Monocyte (primary cell): ENCODE data around the genes ZMAT2 and PCDHGB1.

DNA sequence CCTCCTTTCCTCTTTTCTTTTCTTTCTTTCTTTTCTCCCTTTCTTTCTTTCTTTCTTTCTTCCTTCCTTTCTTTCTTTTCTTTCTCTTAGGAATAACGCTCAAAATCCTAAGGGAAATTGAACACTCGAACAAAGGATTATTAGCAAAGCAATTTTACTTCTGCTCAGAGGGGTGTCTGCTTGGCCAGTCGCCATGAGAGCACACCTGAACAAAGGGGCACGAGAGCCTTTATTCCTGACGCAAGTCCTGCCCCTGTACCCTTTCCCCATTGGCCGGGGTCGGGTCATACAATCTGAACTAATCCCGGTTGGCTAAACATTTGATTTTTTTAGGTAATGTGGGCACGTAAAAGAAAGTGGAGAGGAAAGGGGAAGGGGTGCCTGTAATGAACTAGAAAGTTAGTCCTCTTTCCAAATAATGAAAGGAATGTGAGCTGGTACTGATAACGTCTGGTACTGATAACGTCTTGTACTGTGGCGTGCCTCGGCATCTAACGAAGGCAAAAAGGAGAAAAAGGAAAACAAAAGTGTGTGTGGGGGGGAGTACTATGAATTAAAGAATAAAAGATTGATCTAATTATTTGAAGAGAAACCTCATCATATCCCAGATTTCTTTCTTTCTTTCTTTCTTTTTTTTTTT lies 1.2 kb upstream of the TMCO6 start:
- PRO-cap, 2 experiments: no peak in any of the 2 experiments

- PRO-cap, 2 experiments: peak in 2 of 2 experiments; most common plus-strand start chr5:140700447 (in 2); most common minus-strand start chr5:140700274 (in 1)
Observed at GRCh38 chr5:140699784-140701121, at the start of gene ZMAT2. ZMAT2 (plus strand) TSS chr5:140700447.

GRCh38 chr5:141010069-141010616 lies 41.0 kb upstream of the PCDHB1 start:
- PRO-cap, 2 experiments: no peak in any of the 2 experiments

GRCh38 chr5:141319374-141319834 lies 1.2 kb downstream of the TAF7 start:
- PRO-cap, 2 experiments: no peak in any of the 2 experiments

DNA sequence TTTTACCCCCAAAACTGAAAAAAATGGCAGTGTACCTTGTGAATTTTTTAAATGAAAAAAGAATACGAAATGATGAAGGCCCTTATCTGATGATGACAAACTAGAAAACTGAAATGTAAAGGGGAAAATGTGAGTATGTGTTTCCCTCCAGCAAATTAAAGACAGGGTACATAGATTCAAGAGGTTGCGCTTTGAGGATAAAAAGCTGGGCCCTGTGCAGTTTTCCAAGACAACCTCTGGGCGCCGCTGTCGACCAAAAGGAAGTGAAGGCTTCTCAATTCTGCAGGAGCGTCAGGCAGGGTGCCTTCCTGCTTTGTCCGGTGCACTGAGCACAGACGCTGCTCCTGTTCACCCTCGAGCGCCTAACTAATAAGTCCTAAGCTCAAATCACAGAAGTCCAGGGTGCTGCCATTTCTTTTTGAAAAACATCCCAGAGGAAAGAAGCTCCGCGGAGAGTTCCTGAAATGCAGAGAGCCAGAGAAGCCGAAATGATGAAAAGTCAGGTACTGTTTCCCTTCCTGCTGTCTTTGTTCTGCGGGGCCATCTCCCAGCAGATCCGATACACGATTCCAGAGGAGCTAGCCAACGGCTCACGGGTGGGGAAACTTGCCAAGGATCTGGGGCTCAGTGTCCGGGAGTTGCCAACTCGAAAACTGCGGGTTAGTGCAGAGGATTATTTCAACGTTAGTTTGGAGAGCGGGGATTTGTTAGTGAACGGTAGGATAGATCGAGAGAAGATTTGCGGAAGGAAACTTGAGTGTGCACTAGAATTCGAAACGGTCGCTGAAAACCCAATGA lies at the start of gene PCDHGB1:
Gene PCDHGB1, plus strand, starts transcription at position 303 of the 798 bp plus-strand sequence.
- PRO-cap, 2 experiments: no peak in any of the 2 experiments

DNA sequence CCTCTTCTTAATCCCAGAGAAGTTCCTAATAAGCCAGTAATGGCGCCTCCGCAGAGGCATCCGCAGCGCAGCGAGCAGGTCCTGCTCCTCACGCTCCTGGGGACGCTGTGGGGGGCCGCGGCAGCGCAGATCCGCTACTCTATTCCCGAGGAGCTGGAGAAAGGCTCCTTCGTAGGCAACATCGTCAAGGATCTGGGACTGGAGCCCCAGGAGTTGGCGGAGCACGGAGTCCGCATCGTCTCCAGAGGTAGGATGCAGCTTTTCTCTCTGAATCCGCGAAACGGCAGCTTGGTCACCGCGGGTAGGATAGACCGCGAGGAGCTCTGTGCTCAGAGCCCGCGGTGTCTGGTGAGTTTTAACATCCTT lies 337 bp downstream of the PCDHGA6 start:
- PRO-cap, 2 experiments: no peak in any of the 2 experiments

- PRO-cap, 2 experiments: no peak in any of the 2 experiments
Observed at GRCh38 chr5:141422371-141422606, 1.4 kb downstream of the PCDHGA11 start.

DNA sequence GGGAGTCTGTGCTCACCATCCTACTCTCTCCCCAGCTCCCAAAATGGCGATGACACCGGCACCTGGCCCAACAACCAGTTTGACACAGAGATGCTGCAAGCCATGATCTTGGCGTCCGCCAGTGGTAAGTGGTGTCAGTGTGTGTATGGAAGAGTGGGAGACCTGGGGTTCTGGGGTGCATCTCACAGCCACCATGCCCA lies 16.4 kb downstream of the PCDHGC5 start:
- PRO-cap, 2 experiments: peak in 2 of 2 experiments; most common minus-strand start position 78 of the sequence (in 2)

DNA sequence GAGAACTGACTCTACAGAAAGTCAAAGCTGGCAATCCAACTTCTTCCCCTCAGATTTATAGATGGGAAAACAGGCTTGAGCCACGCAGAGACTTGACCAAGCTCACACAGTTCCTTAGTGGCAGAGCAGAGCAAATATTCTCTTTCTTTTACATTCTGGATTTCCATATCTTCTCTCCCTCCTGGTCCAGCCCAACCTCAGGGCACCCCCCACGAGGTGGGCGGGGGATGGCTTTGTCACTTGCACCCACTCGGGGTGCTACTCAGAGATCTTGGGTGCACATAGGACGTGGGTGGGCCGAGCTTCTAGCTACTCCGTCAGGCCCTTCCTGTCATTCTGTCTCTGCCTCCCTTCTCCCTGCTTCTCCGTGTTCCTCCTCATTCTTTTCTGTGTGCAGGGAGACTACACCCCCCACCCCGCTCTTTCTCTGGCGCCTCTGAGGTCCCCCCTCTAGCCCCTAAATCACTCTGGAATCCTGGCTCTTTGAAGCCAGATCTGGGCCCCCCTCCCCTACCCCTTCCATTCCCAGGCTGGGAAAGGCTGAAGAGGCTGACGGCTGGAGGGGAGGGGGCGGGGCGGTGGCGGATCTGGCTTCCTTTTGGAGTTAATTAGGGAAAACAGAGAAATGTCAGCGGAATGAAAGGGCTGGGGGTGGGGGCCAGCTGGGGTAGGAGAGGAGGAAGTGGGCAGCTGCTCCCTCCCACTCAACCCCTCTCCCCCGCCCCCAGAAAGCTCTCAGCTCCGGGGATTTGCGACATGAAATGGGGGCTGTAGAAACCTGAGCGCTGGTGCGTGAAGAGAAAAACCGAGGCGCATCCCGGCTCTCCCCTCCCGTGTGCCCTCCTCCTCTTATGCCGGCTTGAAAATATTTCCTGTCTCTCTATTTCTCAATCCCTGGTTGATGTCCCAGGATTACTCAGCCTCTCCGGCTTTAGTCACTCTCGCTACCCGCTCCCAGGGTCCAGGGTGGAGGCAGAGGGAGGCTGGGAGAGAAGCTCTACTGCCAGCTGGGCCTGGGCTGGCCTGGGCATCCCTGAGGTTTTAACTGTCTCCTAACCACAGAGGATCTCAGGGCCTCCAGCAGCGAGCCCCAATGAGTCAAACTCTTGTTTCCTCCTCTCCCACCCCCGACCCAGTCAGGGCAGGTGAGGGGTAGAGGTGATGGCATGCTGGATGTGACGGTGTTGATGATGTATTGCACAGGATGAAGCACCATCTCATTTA lies 19.9 kb downstream of the PCDHGC5 start:
- PRO-cap, 2 experiments: no peak in any of the 2 experiments

DNA sequence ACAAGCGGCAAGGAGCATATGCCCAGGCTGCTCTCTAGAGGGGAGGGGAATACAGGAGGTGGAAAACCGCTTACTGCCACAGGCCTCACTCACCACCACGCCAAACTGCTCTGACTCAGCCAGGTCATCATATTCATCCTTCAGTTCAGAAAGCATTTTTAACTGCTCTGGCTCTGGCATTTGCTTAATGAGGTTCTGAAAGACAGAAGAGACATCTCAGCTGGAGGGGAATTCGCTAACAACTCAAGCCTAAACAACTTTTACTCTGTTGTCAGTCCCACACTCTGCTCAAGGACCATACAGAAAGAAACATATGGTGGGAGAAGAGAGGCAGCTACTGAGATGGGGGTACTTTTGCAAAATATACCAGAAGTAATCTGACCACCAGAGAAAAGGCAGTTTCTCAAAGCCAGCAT lies 40.2 kb downstream of the PCDHGC5 start:
- PRO-cap, 2 experiments: no peak in any of the 2 experiments

- PRO-cap, 2 experiments: no peak in any of the 2 experiments
Observed at GRCh38 chr5:141583159-141583452, 35.7 kb downstream of the DIAPH1 start.

DNA sequence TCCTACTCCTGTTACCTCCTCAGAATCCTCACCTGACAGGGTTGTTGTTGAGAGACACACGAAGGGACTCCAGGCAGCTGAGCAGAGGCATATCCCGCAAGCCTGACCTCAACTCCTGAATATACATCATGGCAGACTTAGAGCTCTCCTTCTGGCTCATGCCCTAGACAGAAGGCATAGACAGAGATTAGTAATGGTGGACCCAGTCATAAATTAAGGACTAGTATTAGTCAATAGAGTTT lies 35.4 kb downstream of the DIAPH1 start:
- PRO-cap, 2 experiments: no peak in any of the 2 experiments

DNA sequence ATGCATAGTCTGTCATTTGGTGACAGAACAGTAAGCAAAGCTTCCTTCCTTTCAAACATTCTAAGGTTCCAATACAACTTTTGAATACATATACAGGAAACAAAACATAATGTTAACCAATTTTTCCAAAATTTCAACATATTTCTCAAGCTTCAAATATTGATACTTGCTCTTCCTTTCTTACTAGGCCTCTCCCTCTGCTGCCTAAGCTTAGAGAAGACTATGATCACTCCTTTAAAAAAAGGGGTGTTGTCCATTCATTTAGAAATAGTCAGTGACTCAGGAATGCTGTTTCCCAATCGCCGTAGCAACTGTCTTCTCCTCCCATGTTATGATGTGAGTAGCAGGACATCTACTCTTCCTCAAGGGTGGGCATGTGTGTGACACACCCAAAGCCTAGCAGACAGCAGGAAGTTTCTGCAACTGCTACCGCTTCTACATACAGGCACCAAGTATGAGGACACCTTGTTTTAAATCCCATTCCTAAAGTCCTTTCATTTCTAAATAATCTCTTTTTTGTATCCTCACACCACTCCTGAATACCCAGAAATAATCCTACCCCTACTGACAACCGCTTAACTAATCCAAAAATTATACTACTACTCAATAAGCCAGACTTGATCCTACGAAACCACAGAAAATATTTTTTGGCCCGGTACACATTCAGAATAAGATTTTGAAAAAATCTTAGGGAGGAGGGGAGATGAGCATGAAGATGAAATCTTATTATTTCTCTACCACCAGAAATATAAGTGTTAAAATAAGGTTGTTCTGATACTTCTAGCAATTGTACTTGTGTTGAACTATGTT lies 14.4 kb downstream of the DIAPH1 start:
- PRO-cap, 2 experiments: peak in 2 of 2 experiments; most common plus-strand start position 355 of the sequence (in 1); most common minus-strand start position 199 of the sequence (in 2)

DNA sequence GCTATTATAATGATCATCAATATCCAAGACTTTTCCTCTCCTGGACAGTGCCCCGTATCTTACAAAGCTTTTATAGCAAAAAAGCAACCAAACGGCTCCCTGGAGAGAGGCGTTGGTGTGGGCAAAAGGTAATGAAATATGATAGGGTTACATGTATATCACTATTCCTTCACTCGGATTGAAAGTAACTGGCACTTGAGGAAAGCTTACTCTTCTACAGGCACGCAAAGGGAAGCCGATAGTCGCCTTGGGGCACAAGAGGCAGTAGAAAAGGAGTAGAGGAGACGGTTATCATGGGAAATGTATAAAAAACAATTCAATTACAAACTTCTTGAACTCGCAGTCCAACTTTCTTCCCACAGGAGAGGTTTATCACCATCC lies 1.1 kb downstream of the DIAPH1 start:
- PRO-cap, 2 experiments: no peak in any of the 2 experiments

- PRO-cap, 2 experiments: no peak in any of the 2 experiments
Observed at GRCh38 chr5:141634507-141635259, 2.0 kb downstream of the HDAC3 start.

DNA sequence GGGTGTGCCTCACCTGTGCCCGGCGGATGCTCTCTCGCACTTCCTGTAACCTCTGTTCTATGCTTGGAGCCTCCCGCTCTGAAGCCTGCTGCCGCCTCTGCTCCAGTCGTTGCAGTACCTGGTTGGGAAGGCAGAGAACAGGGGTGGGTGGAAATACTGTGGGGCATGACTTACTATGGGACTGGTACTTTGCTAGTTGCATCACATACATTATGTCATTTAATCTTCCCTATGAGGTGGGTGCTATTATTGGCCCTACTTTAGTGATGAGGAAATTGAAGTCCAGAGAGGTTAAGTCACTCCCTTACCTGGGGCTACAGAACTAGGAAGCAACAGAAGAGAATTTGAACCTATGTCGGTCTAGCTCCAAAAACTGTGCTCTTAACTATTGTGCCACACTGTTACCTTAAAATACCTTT lies 5.1 kb downstream of the FCHSD1 start:
- PRO-cap, 2 experiments: no peak in any of the 2 experiments

GRCh38 chr5:141846058-141846436 lies 32.2 kb downstream of the PCDH1 start:
- PRO-cap, 2 experiments: no peak in any of the 2 experiments

DNA sequence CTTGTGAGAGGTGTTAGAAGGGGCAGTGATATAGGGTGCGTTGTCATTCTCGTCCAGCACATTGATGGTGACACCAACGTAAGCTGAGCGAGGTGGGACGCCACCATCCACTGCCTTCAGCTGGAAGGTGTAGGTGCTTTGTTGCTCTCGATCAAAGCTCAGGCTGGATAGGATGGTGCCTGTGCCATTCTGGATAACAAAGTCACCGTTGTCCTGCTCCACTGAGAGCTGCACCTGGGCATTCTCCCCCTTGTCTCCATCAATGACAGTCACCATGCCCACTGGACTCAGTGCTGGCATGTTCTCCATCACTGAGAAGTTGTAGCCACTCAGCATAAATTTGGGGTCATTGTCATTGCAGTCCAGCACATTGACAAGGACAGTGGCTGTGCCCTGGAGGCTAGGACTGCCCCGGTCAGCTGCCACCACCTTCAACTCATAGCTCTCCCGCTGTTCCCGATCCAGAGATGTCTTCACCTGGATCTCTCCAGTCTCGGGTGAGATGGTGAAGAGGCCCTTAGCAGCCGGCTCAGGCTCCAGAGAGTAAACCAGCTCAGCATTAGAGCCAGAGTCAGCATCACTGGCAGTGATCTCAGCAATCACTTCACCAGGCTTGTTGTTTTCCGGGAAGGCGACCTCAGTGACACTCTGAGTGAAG lies 13.9 kb downstream of the PCDH1 start:
- PRO-cap, 2 experiments: no peak in any of the 2 experiments

DNA sequence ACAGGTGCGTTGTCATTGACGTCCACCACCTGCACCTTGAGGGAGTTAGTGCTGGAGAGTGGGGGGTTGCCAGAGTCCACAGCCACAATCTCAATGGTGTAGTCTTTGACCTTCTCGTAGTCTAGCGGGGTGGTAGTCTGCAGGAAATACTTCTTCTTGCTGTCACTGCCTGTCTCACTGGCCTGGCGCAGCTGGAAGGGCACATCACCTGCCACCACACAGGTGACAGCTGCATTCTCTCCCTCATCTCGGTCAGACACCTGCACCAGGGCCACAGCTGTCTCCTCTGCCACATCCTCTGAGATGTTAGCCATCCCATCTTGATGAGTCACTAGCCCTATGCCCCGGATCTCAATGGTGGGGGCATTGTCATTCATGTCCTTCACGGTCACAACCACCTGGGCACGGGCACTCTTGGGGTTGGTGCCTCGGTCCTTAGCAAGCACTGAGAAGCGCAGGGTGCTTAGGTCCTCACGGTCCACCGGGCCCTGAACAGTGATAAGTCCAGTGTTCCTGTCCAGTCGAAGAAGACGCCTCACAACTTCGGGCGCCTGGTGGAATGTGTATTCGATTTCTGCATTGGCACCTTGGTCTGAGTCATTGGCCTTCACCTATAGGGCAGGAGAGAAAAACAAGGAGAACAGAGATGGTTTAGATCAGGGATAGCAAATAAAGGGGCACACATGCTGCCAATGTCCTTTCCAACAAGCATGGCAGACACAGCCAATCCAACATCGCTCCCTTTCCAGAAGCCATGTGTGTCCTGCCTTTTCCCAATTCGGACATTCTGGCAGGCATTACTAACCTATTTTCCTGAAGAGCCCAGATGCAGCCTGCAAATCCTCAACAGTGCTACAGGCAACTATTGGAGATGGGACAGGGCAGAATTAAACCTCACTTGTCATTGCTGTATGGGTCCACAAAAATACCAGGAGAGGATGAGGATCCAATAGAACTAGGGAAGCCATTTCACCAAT lies 13.1 kb downstream of the PCDH1 start:
- PRO-cap, 2 experiments: no peak in any of the 2 experiments

GRCh38 chr5:141940674-141941273 lies 17.1 kb downstream of the DELE1 start:
- PRO-cap, 2 experiments: no peak in any of the 2 experiments